RPMI7951 (cell line): Measurements from ENCODE around the genes PCSK4, ADAMTSL5, TCF3, ATP8B3 and ABHD17A.

GRCh38 chr19:1443858-1444599, 5.8 kb downstream of the RPS15 start:
- RAMPAGE, long total RNA = no peak

GRCh38 chr19:1489997-1490887, at the start of gene PCSK4:
PCSK4 (minus strand) TSS chr19:1490350.
- RAMPAGE, long total RNA = no peak

GRCh38 chr19:1512868-1513813, at the start of gene ADAMTSL5:
ADAMTSL5 (minus strand) TSS chr19:1513019.
- RAMPAGE, long total RNA = no peak

GRCh38 chr19:1606259-1606486, 911 bp upstream of the UQCR11 start:
- RAMPAGE, long total RNA = no peak

- RAMPAGE, long total RNA = no peak
Measured at GRCh38 chr19:1651617-1651993, 810 bp downstream of the TCF3 start.

DNA sequence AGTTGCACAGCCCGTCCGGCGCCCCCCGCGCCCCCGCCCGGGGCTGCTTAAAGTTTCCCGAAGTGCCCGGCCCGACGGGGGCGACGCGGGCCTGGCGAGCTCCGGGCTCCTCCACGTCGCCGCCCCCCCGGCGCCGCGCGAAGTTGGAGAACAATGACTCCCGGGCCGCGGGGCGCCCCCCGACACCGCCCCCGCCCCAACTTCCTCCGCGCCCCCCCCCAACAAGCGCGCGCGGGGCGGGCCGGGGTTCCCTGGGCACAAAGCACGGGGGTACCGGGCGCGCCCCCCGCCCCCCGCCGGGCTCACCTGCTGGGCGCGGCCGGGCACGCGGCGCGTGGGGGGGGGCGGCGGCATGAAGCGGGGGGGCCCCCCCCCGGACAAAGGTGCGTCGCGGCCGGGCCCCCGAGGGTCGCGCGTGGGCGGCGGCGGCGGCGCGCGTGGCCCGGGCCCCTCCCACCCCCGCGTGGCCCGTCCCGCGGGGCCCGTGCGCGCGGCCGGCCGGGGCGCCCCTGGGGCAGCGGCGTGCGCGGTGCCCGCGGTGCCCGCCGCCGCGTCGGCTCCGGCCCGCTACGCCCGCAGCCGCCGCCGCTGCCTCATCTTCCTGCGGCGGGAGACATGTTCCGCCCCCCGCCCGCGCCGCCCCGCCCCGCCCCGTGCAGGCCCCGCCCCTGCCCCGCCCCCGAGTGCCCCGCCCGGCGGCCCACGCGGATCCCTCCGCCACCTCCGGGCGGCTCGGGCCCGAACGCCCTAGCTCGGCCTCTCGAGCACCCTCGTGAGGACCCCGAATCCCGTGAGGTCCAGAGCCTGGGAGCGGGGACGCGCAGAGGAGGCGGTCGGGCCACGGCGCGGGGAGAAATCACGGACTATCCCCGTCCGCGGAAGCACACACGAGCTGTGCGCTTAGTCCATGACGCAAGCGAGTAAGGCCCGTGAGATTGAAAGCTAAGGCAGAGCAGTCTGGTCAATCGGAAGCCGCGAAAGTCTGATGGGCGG, at the start of gene TCF3:
Gene TCF3, minus strand, starts transcription at position 622 of the 993 bp plus-strand sequence.
- RAMPAGE, long total RNA = no peak

DNA sequence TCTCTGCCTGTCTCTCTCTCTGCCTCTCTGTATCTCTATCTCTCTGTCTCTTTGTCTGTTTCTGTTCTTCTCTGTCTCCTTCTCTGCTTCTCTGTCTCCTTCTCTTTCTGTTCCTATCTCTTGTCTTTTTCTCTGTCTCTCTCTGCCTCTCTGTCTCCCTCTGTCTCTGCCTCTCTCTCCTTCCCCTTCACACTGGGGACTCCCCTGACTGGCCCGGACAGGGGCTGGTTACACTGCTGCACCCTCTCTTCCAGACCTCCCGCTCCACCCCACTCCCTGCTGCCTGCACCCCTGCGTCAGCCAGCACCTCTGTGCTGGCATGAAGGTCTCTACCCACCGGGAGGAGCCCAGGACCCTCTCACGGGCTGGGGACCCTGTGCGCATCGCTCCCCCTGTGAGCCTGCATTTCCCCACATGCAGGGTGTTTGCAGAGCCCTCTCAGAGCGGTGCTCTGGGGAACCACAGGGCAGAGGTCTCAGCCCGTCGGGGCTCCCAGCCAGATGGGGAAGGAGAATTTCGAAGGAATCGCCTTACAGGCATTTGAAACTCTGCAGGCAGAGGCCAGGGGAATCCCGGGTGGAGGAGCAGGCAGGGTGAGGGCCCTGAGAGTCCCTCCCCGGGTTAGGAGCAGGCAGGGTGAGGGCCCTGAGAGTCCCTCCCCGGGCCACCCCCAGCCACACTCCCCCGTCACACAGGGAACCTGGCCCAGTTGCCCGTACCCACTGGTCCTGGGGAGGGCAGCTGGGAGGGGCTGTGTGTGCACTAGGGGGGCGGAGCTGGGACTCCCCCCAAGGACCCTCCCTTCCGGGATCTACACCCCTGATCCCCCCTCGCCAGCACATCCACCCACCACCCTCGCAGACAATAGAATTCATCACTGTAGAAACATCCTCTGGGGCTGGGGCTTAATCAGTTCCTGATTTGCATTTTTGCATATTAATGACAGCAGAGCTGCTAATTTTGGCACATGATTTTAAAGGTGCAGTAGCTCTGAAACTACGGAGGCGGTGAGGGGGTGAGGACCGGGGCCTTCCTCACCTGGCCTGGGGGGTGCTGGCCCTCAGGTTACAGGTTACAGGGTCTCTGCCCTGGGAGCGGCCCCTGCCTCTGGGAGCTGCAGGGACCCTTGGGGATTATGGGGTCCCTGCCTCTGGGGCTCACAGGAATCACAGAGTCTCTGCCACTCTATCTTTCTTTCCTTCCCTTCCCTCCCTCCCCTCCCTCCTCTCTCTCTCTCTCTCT, 16.3 kb upstream of the TCF3 start:
- RAMPAGE, long total RNA = no peak

- RAMPAGE, long total RNA = no peak
Measured at GRCh38 chr19:1748984-1750015, 4.0 kb upstream of the ONECUT3 start.

DNA sequence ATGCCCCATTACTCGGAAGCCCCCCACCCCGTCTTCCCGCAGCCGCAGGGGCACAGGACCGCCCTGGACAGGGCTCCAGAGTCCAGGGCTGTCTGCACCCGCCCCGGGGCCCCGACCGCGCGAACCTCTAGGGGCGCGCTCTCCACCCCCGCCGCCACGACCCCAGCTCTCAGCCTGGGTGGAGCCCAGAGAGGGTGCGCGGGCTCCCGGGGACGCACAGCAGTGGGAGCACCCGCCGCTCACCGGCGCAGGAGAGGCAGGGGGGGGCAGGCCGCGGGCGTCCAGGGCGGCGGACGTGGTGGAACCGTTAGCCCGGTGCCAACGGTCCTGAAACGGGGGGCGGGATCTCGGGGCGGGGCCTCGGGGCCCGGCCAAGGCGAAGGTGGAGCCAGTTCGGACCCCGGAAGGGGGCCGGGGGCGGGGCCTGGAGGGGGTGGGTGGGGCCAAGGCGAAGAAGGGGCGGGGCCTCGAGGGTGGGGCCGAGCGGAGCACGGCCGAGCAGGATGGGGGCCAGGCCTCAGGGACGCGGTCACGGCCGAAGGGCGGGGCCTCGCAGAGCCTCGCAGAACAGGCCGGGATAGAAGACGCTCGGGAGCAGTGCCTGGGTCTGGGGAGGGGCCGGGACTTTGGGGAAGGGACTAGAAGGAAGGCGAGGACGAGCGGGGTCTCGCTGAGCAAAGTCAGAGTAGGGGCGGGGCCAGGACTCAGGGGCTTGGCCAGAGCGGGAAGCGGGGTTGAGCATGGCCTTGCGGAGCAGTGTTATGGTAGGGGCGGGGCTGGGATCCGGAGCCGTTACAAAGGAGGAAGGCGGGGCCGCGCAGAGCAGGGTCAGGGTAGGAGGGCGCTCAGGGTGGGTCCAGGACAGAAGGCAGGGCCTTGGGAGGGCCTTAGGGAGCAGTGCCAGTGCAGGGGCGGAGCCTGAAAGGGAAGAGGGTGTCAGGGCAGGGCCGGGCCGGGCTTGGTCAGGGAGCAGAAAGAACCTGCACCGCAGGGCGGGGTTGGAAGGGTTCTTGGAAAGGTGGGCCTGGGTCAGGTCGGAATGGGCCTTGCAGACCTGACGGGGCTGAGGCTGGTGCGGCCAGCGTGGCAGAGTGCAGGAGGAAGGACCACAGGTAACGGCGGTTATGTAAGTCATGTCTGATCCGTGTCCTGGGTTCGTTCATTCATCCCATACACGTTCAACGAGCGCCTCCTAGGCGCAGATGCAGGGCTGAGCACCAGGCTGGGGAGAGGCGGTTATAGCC, at the start of gene ATP8B3:
Gene ATP8B3, minus strand, starts transcription at position 334 of the 1,244 bp plus-strand sequence.
- RAMPAGE, long total RNA = no peak

- RAMPAGE, long total RNA = no peak
Measured at GRCh38 chr19:1821535-1822798, 9.9 kb upstream of the ATP8B3 start.

DNA sequence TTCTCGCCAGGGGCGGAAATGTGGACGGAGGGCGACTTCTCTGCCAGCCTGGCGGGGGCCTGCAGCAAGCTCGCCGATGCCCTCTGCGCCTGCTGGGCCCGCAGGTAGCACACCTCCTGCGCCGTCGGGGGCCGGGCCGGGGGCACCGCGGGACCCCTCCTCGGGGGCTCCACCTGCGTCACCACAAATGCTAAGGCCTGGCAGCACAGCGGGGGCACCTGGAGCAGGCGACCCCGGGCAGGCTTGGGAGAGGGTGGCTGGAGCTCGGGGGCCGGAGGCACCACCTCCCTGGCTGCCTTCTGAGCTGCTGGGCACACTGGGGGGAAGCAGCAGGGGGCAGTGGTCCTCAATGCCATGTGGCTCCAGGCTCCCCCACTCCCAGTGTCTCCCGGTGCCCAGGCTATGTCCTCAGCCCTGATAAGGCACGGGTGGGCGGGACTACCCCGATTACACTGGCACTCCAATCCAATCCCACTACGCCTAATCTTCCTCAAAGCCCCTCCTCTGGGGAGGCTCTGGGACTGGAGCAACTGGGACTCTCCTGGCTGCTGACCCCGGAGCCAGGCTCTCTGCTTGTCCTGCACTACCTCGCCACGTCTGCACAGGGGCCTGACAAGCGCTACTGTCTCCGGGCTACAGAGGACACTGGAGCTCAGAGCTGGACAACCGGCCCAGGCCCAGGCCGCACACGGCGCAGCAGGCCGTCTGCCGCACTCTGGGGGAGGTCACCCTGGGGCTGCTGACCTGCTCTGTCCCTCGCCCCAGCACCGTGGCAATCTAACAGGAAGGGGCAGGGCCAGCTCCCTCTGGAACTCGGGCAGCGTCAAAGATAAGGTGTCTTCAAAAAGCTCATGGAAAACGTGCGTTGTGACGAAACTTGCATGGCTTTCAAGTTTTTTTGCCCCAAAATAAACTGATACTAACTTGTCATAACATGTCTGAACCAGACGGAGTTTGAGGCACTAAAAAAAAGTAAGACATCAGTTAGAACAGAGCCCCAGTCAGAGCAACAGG, 11.8 kb upstream of the ATP8B3 start:
- RAMPAGE, long total RNA = no peak

DNA sequence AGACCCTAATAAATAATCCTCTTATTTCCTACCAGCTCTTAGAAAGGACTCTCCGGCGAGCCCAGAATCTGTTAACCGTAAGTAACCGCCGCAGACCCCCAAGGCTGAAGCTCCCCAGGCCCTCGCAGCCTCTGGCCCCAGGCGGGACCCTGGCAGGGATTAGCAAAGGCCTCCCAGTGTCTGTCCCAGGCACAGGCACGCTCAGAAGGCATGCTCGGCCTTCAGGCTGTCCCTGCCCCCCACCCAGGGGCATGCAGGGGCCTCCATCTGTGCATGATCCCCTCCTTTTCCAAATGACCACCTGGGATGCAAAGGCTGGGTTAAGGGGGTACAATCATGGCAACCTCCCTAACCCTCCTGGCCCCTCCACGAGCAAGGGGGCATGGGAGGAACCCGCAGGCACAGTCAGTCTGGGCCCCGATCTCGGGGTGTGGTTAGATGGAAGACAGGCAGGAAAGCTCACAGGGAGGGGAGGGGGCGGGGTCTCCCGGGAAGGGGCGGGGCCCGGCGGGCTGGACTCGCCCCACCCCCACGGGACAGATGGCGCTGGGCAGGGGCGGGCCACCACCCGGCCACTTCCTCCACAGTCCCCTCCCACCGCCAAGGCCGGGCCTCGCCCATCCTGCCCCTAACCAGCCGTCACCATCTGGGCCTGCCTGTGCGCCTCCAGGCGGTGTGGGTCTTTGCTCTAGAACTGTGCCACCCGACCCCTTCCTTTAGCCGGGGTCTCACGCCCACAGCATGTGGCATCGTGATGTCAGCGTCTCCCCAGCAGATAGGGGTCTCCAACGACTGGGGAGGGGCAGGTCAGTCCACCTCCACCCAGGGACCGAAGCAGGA, 6.9 kb upstream of the REXO1 start:
- RAMPAGE, long total RNA = no peak

DNA sequence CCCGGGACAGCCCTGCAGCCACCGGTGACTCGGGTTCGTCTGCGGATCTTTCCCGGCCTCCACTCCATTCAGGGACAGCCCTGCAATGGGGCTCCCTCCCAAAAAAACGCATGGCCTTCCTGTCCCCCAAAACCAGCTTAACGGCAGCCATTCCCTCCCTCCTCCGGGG, 2.9 kb downstream of the KLF16 start:
- RAMPAGE, long total RNA = no peak

DNA sequence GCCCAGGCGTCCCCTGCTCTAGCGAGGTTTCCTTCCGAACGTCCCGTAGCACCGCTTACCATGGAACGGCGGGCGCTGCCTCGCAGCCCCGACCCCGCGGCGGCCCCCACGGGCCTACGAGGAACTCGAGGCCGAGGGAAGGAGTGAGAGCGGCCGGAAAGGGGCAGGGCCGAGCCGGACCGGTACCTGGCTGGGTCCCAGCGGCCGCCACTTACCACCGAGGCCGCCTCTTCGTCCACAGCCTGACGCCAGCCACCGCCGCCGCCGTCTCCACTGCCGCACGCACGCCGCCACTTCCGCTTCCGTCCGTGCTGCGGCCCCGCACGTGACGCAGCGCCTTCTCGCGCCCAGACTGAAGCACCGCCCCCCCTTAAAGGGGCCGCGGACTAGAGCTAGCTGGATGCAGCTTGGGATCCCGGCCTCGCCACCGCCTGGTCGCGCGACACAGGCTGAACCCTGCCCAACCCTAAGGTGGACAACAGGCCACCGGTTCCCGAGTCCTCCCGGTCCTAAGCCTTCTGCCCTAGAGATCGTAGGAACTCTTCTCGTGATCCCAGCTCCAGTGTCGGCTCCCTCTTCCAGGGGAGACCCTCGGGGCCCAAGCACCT, 9.3 kb downstream of the ABHD17A start:
- RAMPAGE, long total RNA = no peak

DNA sequence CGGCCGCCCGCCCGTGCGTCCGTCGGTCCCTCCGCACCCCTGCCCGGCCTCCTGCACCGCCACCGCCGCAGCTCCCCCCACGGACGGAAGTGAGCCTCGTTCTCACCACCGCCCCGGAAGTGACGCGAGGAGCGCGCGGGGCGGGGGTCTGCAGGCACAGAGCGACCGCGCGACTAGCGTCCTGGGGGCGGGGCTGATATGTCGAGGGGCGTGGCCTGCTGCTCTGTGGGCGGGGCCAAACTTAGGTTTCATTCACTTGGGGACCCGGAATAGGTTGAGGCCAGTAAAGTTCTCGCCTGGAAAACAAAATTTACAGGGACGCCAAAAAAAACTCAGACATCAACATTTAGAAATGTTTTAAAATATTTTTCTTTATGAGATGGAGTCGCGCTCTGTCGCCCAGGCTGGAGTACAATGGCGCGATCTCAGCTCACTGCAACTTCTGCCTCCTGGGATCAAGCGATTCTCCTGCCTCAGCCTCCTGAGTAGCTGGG, at the start of gene ABHD17A:
Gene ABHD17A, minus strand, starts transcription at position 98 of the 494 bp plus-strand sequence.
- RAMPAGE, long total RNA = no peak

- RAMPAGE, long total RNA = no peak
Measured at GRCh38 chr19:1965852-1966898, 25.2 kb downstream of the CSNK1G2 start.

- RAMPAGE, long total RNA = no peak
Measured at GRCh38 chr19:1969172-1970007, 28.4 kb downstream of the CSNK1G2 start.

- RAMPAGE, long total RNA = no peak
Measured at GRCh38 chr19:1978557-1979104, 36.9 kb downstream of the BTBD2 start.

DNA sequence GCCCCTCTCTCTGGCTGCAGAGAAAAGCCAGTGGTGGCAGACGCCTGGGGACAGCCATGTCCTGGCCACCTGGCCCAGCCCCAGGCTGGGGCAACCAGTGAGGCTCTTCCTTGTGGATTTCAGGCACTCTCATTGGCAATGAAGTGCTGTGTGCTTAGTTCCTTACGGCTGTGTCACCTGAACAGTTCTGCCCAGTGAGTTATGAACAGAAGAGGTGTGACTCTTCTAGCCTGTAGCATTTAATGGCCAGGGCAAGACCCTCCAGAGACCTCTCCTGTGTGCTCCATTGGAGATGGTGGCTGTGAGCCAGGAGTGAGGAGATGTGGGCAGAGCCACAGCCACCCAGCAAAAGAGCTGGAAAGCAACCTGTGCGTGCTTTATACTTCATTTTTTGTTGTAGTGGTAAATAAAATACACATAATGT, 6.2 kb upstream of the BTBD2 start:
- RAMPAGE, long total RNA = no peak

DNA sequence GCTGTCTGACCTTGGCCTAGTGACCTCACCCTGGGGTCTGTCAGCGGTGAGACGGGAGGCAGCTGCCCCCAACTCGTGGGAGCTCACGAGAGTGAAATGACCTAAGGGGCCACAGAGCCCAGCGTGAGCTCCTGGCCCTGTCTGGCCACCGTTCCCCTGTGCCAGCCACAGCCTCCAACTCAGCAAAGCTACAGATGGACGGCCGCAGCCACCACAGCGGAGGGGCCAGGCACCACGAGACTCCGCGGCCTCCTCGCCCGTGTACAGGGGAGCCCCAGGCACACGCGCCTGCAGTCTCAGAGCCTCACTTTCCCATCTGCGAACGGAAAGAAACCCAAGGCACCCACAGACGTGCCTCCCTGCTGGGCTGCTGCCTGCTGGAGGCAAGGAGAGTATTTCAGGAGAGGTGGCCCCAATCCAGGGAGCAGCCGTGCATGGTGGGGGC, 2.1 kb downstream of the MKNK2 start:
- RAMPAGE, long total RNA = no peak